Diencephalon (tissue), 2 donors: ENCODE measurements around a stretch of chr5.

- RAMPAGE, long total RNA = no peak
Measured at GRCh38 chr5:57488202-57488861, 5.7 kb upstream of the ACTBL2 start.

- RAMPAGE, long total RNA = no peak
Measured at GRCh38 chr5:57663470-57664012, 180.9 kb upstream of the ACTBL2 start.

DNA sequence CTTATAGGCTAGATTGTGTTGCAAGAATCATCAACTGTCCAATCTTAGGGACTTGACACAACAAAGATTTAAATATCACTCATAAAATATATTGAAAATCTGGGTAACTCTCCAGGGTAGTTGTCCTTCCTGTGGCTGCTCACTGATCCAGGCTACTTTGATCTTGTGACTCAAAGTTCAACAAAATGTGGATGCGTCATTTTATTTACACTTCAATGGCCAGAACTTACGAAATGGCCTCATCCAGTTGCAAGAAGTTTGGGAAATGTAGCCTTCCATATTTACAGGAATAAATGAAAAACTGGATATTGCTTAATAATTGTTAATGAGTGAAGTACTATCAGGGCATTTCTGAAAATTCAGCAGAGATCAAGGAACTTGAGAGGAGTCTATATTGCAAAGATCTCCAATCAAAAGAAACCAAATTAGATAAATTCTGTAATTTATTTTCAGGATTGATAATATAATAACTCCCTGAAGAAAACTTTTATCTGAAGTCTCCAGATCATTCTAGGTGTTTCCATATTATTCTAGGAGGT, 235.6 kb upstream of the ACTBL2 start:
- RAMPAGE, long total RNA = no peak

GRCh38 chr5:58088865-58089497, 370.9 kb downstream of the PLK2 start:
- RAMPAGE, long total RNA = no peak

GRCh38 chr5:58459660-58460032, 240 bp downstream of the PLK2 start:
- RAMPAGE, long total RNA = no peak

DNA sequence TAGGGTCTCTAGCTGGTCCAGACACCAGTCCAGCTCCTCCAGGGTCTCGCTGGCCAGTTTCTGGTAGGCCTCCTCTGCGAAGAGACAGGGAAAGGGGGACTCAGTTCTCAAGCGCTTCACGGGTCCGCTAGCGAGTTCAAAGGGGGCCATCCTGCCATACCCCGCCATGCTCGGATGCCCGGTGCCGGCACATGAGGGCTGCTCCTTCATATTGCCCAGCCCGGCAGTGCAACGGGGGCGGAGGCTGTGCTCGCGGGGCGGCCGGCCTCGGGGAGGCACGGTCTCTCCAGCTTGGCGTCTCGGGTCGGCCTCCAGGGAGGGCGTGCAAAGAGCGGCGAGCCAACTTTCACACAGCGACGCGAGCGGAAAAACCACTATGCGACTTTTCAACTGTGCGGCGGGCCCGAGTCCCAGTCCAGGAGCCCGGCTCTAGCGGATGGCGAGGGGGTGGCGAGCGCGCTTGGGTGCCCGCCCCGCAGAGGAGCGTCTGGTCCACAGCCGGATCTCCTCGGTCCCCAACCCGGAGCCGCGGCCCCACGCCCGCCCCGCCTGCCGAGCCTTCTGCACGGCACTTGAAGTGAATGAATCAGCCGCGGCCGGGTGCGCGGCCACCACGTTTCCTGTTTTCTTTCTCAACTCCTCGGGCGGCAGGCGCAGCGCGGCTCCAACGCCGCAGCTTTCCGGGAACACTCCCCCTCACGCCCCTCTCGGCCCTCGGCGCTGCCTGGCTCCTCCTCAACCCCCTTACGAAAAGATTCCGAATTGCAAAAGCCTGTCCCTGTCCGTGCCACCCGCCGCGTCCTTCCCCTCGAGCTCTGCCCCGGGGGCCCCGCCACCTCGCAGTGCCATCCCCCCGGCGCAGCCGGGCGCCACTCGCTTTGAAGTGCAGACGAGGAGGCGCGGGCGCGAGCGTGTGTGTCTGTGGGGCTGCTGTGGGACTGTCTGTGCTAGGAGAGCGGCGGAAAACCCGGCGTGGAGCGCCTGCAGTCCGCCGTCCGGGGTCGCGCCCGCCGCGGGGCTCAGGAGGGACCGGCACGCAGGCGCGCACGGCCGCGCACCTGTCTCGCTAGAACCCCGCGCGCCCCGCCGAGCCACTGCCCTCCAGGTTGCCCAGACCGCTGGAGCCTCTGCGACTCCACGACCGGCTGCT, 456.4 kb downstream of the RAB3C start:
- RAMPAGE, long total RNA = no peak

DNA sequence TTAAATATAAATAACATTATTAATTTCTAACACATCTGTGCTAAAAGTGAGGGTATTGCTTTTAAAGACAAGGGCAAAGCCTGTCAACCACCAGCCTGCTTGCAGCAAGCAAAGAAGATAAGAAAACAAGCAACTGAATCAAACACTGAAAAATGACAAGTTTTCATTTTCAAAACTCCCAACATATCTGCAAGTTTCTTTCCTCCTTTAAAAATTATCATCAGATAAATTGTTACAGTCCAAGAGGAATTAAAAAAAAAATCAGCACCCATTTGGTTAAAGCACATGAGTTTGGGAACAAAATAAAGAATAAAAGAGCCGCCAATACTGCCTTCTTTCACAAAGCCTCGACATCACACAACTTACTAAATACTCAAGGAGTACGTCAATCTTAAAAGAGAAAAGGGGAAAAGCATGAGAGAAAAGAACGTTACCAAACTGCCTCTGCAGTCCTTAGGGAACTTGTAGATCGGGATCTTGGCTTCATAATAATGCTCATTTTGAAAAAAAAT, 618.6 kb downstream of the PDE4D start:
- RAMPAGE, long total RNA = no peak

GRCh38 chr5:59317272-59318028, 576.1 kb downstream of the PDE4D start:
- RAMPAGE, long total RNA = no peak

DNA sequence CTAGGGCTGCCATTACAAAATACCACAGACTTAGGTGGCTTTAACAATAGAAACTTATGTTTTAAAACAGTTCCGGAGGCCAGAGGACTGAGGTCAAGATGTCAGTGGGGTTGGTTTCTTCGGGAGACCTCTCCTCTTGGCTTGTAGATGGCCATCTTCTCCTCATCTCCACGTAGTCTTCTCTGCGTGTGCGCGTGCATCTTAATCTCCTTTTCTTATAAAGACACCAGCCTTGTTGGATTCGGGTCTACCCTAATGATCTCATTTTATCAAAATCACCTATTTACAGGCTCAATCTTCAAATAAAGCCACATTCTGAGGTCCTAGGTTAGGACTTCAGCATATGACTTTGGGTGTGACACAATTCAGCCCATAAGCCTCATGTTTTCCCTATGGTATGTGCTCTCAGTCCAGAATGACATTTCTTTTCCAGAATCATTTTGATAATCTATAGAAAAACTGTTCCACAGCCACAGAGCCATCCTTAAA, 562.3 kb downstream of the PDE4D start:
- RAMPAGE, long total RNA = no peak

DNA sequence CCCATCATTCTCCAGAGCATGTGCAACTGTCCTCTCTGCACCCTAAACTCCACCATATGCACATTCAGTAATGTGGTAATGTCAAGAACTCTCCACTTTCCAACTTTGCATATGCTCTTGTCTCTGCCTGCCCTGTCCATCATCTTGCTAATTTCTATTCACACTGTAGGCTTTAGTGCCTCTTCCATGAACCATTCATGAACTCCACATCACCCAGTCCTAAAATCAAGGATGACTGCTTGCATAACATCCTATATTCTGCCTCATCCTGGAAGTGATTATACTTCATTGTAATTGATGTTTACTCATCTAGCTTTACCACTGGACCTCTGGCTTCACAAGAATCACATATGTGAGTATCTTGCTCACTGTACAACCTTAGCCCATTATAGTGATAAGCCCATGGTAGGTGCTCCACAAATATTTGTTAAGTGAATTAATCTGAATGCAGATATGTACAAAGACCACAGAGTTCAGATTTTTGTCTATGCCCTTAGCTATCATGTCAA, 354.7 kb downstream of the PDE4D start:
- RAMPAGE, long total RNA = no peak

DNA sequence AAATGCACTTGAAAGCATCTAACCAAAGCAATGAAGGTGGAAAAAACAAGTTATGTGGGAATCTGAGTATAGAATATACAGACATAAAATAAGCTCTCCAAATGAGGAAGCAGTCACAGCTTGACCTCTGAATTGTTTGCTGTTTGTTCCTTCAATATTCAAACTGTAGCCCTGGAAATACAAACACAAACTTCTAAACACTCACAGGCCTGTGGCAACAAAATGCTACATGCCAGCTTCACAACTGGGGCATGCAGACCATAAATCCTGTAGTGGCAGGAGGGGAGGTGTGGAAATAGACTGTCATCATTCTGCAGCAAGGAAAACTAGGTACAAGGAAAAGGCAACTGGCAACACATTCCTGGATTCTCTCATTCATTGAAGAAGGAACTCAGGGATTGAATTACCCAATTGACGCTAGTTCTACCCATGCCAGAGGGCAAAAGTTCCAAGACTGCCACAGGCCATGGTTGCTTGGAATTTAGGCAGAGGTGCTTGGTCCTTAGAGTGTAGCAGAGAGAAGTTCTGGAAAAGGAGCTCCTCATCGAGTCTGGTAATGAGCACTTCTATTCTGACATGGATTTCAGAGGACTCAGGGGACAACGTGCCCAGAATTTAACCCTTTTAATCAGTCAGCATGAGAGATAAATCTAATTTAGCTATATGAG, 349.6 kb downstream of the PDE4D start:
- RAMPAGE, long total RNA = no peak

DNA sequence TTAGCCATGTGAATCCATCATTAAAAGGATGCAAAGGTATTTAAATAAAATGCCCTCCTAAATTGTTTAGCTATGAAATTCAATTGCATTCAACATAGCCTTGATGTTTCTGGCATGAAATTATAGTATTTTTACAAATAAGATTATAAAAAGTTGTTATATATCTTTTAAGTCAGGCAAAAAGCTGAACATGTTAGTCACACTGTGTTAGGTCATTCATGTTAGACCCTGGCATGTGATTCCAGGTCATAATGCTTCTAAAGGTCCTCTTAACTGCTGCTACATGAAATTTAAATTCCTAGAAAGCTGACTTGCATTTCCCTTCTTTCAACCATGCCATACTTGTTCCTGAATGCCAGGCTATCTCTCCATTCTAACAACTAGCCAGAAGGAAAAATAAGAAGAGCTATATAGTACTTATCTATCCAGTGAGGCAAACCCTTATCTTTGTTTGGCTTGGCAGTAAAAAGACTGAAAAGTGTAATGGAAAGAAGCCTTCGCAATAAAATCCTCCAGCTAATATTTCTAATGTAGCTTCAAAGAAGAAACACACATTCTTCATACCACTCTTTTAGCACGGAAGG, 310.4 kb downstream of the PDE4D start:
- RAMPAGE, long total RNA = no peak

DNA sequence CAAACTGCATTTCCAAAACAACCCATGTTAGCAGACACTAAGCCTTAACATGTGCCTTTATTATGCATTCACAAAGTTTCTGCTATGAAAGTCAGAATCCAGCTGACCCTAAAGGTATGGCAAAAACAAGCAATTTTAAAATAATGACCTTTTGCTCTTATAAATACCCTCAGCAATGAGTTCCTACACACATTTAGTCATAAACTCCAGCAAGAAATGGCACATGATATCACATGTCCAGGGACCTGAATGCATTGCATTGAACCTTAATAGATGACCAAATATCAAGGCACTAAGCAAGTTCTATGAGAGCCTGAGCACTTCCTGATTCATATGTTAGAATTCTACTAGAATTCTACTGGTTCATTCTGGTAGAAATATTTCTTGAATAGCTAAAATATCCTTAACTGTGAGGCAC, 308.1 kb downstream of the PDE4D start:
- RAMPAGE, long total RNA = no peak

GRCh38 chr5:59587199-59587957, 306.1 kb downstream of the PDE4D start:
- RAMPAGE, long total RNA = no peak

DNA sequence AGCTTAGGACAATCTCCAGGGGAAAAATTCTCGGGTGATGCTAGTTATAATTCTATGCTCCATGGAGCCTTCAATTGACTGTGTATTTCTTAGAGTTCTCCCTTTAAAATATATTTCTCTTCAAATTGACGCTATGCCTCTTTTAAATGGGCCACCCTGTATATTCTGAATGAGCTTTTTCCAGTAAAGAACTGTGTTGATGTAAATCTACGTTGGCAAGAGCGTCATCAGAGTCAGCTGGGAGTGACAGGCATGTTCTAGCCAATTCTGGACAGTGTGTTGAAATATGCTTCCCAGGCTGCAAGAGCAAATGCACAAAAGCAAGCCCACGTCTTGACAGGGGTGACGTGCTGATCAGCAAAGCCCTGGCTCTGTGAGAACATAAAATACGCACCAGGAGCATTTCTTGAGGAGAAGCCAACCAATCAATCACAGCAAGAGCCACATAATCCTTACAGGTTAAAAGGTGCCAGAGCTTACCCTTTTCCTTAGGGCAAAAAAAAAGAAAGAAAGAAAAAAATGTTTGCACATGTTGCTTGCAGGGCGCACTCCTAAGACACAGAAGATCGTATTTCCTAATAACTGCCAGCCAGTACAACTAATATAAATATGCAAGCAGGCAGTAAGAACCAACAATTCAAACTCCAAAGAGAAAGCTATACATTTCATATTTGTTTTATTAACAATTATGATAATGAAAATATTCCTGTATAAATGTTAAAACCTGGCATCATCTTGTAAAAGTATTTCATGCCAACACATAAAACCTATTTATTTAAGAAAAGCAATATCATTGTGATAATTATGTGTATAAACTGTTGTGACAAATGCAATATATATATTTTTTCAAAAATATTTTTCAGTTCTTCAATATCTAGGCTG, 148.0 kb downstream of the PDE4D start:
- RAMPAGE, long total RNA = no peak

DNA sequence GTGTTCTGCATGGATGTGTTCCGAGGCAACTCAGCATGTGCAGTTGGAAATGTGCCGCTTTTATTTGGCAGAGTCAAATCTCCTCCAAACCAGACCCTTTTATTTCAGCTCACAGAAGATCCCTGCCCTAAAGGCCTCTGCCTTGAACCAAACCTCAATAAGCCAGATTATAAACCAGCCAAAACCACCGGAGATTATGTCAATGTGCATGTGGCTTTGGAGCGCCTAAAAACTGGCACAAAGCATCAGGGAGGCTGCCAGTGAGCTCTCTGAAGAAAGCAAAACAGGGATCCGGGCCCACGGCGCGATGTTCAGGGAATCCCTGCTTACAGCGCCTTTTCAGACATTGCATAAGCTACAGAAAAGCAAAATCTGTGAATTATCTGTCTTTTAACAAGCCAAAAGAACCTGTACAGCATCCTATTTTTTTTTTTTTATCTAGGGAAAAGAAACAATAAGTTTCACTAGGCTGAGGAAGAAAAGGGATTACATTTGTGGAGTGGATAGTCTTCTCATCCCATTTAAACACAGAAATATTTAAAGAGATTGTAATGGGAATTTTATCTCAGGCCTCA, 360.0 kb downstream of the DEPDC1B start:
- RAMPAGE, long total RNA = no peak

GRCh38 chr5:60460650-60461115, 239.3 kb downstream of the DEPDC1B start:
- RAMPAGE, long total RNA = no peak

- RAMPAGE, long total RNA = no peak
Measured at GRCh38 chr5:61409340-61409880, 77.4 kb downstream of the ZSWIM6 start.

- RAMPAGE, long total RNA = no peak
Measured at GRCh38 chr5:61659088-61659761, 327.2 kb downstream of the ZSWIM6 start.

- RAMPAGE, long total RNA = no peak
Measured at GRCh38 chr5:62316682-62316911, 10.6 kb downstream of the KIF2A start.